Right common carotid artery plus branches (tissue), 1 donor: ENCODE results near the genes CCDC54 and CD47.

- PRO-cap, result no peak
These were observed 1.8 kb upstream of the ALCAM start for GRCh38 chr3:105364967-105365252.

- PRO-cap, result no peak
These were observed 36.5 kb downstream of the ALCAM start for GRCh38 chr3:105403167-105403730.

DNA sequence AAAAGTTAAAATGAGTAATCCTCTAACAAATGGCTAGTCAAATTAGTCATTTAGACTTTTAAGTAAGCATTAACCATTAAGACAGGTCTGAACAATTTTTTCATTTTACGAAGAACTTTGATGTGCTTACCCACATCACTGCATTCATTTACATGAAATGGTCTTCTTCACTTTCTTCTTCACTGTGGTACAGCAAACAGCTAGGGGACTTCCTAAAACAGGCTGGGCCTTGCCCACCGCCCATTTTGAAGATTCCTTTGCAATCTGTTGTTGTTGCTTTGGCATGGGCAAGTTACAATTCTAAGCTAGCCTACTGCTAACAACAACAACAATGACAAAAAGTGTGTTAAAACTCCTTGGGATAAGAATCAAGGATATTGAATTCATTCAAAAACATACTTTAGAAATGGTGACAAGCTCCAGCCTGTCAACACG is 67.4 kb downstream of the CBLB start:
- PRO-cap, result no peak

DNA sequence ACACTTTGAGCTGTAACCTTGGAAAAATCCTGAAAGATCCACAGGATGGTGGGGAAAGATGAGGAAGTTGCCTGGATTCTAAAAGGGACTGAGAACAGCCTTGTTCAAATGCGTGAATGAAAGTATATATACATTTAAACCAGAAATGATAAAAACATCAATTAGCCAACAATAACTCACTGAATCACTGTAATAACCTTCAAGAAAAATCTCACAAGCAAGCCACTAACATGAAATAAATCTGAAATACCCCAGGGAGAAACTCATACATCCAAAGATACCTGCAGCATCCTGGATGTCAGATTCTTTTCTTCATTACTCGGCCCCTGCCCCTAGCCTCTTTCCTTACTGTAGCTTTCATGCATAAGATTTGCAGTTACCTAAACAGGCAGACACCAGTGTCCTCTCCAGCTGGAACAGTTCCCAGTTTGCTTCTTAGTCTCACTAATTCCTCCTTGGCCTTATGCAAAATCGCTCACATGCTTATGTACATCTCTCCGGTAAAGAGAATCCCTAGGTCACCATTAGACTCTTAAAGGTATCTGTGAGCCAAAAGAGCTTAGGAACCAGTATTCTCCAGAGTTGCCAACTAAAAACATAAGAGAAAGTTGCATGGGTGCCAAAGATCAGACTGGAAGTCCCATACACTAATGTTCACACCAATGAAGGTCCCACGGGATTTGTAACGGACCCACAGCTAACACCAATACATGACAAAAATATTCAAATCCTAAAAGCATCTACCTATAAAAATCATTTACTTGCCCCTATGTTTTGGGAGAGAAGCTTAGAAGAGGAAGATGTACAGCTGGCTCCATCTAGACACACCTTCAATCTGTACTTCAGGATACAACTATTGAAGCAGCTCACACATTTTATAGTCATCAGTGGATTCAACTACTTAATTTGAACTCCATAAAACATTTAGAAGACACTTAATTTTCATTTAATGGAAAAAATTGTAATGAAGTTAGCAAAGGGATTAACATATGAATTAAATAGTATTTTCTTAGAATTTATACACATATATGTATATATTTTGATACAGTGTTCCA is 66.6 kb downstream of the CBLB start:
- PRO-cap, result no peak

GRCh38 chr3:105906589-105907043 is 37.8 kb upstream of the CBLB start:
- PRO-cap, result bidirectional peak, plus-strand start at chr3:105907173, minus-strand start at chr3:105906880

GRCh38 chr3:106176688-106177278 is 308.0 kb upstream of the CBLB start:
- PRO-cap, result no peak

DNA sequence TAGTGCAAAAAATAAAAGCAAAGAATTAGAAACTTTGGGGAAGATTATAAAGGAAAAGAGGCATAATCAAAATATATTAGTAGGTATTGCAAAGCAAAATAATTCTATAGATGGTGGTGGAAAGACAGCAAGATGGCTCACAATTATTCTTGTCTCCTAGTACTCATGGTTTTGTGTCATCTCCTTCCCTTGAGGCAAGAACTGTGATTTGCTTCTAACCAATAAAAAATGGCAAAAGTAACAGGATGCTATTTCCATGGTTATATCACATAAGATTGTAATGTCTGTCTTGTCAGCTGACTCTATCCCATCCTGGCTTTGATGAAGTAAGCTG is 324.7 kb upstream of the CBLB start:
- PRO-cap, result unidirectional peak, plus-strand start at position 110 of the sequence

- PRO-cap, result no peak
These were observed 448.4 kb upstream of the CBLB start for GRCh38 chr3:106317272-106317643.

GRCh38 chr3:107377174-107377598 is at the start of gene CCDC54:
Gene CCDC54 (plus strand): TSS chr3:107377439.
- PRO-cap, result no peak

- PRO-cap, result bidirectional peak, plus-strand start at chr3:107431949, minus-strand start at chr3:107431888
These were observed 54.5 kb downstream of the CCDC54 start for GRCh38 chr3:107431748-107432192.

DNA sequence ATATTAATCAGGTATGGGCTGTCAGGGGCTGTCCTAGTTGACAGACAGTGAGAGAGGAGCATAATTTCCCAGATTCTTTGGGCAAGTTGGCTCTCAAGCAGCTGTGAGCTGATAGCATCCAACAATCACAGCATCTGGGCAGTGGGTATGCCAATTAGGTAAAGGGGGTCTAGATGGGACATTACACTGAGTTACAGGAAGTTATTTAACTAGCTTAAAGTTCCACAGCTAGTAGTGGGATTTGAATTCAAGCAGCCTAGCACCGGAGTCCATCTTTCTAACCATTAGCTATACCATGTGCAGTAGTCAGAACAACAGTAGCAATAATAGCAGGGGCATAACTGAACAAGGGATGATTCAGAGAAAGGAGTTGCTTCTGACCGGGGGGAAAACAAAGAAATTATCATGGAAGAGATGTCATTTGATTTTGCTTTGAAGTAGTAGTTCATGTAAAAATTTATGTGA is 35.8 kb downstream of the BBX start:
- PRO-cap, result no peak

- PRO-cap, result no peak
These were observed 257.7 kb downstream of the CD47 start for GRCh38 chr3:107833143-107833558.

GRCh38 chr3:108090896-108091318 is at the start of gene CD47:
Gene CD47 (minus strand): TSS chr3:108091031.
- PRO-cap, result bidirectional peak, plus-strand start at chr3:108091172, minus-strand start at chr3:108091006

- PRO-cap, result no peak
These were observed 34.6 kb upstream of the CD47 start for GRCh38 chr3:108125157-108126055.

DNA sequence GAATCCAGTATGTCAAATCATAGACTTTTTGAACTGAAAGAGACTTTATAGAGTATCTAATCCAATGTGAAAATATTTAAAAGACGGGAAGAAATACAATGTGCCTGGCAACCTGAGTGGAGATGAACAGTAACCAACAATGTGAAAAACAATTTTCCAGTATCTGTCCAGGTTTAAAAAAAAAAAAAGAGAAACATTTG is 32.0 kb downstream of the MYH15 start:
- PRO-cap, result no peak

GRCh38 chr3:110311393-110311742 is 760.2 kb upstream of the NECTIN3 start:
- PRO-cap, result no peak

DNA sequence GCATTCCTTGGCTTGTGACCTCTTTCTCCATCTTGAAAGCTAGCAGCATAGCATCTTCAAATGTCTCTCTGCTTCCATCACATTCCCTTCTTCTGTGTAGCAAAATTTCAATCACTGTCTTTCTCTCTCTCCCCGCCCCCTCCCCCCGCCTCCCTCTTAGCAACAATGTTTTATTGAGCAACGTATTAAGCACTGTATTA is 373.8 kb upstream of the NECTIN3 start:
- PRO-cap, result no peak

DNA sequence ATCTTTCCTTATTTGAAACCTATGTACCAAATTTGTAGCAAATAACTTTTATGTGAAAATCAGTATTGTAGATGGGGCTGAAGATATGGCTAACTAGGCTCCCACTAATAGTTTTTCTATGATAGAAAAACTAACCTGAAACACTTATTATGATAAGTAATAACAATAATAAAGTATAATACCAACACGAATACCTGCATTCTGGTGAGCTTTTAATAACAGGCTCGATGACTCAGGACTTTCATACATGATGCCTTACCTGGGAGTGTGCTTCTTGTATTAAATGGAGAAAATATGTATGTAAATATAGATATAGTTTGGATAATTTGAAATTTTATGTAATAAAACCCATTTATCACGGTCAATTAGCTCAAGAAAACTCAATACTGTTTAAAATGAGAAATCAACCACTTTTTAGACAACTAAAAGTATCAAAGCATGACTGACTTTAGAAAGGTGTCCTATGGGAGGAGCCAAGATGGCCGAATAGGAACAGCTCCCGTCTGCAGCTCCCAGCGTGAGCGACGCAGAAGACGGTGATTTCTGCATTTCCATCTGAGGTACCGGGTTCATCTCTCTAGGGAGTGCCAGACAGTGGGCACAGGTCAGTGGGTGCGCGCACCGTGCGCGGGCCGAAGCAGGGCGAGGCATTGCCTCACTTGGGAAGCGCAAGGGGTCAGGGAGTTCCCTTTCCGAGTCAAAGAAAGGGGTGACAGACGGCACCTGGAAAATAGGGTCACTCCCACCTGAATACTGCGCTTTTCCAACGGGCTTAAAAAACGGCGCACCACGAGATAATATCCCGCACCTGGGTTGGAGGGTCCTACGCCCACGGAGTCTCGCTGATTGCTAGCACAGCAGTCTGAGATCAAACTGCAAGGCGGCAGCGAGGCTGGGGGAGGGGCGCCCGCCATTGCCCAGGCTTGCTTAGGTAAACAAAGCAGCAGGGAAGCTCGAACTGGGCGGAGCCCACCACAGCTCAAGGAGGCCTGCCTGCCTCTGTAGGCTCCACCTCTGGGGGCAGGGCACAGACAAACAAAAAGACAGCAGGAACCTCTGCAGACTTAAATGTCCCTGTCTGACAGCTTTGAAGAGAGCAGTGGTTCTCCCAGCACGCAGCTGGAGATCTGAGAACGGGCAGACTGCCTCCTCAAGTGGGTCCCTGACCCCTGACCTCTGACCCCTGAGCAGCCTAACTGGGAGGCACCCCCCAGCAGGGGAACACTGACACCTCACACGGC is 182.8 kb upstream of the NECTIN3 start:
- PRO-cap, result no peak

DNA sequence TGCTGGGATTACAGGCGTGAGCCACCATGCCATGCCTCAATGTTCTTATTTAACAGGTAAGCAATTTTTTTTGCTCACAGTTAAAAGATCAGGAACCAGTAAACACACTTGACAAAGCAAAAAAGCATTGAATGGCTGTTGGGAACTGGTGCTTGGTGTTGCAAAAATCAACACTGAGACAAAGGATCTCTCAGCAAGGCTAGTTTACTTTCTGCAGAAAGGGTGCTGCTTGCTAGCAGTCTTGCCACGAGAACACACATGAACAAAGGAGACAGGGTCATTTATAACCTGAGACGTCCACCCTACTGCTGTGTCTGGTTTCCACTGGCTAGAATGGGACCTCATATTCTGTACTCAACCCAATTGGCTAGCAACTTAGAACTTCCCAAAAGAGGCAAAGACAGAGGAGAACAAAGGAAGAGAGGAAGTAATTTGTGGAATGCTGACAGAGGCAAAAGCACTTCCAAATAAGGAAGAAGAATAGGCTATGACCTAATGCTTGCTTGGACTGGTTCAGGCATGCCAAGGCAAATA is 107.2 kb upstream of the NECTIN3 start:
- PRO-cap, result no peak

DNA sequence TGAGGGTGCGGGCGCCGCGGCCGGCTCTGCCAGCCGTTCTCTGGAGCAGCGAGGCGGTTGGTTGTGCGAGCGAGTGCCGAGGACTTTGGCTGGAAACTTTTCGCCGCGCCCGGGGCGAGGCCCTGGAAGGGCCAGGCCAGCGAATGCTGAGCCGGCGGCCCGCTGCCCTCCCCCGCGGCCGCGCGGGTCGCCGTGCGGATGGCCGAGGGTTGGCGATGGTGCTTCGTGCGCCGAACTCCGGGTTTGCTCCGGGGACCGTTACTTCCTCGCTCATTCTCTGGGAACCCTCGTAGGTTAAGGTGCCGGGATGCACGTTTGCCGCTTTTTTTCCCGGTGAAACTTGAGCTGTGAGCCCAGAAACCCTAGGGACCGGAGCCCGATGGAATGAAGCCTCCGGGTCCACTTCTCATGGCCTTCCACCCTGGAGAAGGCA is 622 bp downstream of the NECTIN3 start:
- PRO-cap, result no peak